ENCODE measurements around the gene RNF220.

DNA sequence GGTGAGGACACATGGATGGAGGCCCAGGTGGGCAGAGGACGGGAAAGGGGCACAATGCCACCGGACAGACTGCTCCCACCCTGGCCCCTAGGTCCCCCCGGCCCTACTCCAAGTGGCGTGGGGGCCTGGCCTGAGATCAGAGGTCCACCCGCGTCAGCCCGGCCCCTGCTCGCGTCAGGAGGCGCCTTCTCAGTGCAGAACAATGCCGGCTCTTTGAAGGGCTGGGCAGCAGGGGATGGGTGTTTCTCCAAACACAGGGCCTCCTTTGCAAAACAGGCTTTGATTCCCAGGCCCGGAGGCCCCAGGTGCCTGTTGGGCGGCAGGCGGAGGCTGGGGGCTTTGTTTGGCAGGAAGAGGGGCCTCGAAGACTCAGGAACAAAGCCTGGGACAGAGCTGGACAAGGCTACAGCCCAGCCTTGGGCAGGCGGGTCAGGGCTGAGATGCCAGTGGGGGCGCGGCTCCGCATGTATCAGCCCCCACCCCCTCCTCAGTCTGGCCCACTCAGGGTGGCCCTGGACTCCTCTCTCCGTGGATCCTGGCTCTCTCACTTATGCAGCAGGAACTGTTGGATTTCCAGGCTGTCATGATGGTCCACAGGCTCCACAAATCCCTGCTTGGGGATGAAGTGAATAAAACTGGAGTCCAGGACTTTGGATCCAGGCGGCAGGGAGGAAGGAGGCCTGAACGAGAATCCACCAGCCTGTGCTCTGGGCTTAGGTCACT is 77.4 kb upstream of the SLC2A1 start:
- PRO-cap, 2 experiments: no peak in any of the 2 experiments

DNA sequence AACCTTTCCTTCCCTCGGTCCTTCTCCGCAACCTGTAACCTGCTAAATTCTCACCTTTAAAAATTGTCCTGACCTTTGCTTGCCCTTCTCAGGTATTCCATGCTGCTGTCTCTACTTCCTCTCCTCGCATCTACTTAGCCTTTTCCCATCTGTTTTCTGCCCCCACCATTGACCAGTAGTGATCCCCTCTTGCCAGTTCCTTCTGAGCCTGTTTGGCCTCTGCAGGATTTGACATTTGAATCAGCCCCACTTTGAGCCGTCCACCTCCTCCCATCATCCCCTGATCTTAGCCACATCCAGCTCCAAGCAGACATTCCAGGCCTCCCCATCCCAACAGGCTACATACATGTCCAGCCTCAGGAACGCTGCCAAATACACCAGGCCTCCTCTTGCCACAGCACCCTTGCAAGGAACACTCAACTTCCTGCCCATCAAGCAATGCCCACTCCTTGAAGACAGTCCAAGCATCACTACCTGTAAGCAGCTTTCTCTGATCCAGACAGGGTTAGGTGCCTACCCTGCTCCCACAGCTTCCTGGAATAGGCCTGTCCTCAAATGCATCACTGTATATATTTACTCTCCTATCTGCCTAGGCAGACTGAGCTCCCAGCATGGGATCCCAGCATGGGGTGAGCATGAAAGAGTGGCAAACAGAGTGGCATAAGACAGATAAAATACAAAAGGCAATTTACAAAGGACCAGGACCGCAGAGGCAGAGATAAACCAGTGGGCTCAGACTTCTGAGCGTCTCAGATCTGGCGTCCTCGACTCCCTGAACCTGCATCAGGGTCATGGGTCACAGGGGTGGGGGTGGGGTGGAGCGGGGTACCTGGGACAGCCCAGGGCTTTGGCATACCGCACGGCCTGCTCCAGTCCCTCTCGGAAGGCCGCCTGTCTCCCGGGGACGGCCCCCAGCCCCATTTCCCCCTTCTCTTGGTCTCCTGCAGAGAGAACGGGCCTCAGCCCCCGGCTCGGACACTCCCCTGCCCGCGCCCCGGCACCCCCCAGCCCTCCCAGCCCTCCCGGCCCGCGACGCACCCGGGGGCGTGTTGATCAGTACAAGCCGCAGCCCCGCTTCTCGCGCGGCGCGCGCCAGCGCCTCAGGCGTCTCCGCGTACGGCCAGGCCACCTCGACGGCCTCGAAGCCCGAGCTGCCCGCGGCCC is 792 bp downstream of the HYI start:
- PRO-cap, 2 experiments: peak in 2 of 2 experiments; most common plus-strand start position 1,095 of the sequence (in 2); most common minus-strand start position 985 of the sequence (in 1)

- PRO-cap, 2 experiments: no peak in any of the 2 experiments
Observed at GRCh38 chr1:43529214-43529503, 1.5 kb upstream of the PTPRF start.

DNA sequence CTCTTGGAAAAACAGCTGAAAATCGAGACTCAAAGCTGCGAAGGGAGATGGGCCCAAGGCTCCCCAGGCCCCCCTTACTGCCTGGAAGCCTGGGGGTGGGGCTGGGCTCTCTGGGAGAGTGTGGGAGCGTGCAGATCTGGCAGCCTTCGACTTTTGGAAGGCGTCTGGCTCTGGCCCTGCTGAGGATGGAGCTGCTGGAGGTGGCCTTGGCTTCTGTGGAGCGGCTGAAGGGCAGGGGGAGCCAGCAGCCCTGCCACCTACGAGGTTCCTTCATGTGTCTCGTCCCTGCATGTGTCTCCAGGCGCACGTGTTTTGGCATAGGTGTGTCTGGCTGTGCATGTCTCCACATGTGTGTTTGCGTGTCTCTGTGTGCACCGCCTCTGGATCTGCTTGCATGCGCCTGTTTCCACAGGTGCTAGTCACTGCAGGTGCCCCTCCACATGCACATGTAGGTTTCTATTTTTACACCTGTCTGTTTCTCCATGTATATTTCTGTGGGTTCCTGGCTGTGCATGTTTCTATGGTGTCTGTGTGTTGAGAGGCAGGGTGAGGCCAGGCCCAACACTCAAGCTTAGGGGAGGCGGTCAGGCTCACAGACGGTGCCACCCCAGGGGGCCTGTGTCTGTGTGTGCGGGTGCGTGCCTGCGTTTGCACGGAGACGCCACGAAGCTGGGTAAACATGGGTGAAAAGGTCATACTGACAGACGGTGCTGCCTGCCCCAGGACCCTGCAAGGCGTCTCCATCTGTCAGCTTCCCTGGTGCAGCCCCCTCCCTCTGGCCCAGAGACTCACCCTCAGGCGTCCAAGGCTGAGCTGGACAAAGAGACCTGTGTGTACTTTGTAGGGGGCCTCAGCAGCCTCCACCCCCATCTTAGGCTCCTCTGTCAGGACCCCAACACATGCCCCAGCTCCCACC is 33.7 kb downstream of the PTPRF start:
- PRO-cap, 2 experiments: no peak in any of the 2 experiments

GRCh38 chr1:43578275-43578651 is 47.6 kb downstream of the PTPRF start:
- PRO-cap, 2 experiments: no peak in any of the 2 experiments

GRCh38 chr1:43667730-43668009 is 17.7 kb downstream of the KDM4A start:
- PRO-cap, 2 experiments: no peak in any of the 2 experiments

GRCh38 chr1:43832402-43832735 is 101.2 kb upstream of the ARTN start:
- PRO-cap, 2 experiments: no peak in any of the 2 experiments

DNA sequence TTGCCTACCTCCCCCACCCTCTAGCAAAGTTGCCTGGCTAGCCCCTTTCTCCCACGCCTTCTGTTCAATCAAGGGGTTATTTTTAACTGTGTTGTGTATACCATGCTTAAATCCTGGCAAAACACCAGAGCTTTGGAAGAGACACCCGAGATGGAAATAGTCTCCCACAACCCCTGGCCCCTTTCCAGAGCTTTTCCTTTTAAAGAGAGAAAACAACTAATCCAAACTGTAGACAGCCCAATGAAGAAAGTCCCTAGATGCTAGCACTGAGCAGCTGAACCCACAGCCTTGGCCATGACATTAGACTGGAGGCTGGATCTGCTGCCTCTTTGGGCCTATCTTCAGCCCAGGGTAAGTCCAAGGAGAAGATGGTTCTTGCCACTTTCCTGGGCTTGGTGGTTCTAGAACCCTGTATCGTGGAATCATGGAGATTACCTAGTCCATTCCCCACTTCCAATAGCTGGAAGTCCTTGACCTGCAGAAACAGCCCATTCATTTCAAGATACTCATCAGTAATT is 64.8 kb upstream of the ARTN start:
- PRO-cap, 2 experiments: peak in 1 of 2 experiments; most common minus-strand start position 70 of the sequence (in 1)

DNA sequence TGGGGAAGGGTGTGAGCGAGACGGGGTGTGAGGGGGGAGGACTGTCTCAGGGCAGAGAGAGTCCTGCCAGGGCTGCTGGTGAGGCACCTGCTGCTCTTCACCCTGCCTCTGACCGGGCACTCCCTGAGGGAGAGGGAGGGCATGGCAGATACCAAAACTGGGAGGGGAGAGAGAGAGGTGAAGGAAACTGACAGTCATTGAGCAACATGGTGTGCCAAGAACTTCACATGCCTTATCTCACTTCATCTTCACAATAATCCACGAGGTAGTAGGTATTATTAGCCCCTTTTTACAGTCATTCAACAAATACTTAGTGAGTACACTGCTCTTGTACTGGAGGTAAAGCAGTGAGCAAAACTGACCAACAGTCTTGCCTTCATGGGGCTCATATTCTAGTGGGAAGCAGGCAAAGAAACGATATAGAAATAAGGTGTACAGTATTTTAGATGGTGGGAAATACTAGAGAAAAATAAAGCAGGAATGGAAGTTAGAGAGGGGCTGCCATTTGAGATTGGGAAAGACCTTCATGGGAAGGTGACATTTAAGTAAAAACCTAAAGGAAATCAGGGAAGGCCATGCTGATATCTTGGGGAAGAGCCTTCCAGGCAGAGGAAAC is 61.2 kb upstream of the ARTN start:
- PRO-cap, 2 experiments: no peak in any of the 2 experiments

DNA sequence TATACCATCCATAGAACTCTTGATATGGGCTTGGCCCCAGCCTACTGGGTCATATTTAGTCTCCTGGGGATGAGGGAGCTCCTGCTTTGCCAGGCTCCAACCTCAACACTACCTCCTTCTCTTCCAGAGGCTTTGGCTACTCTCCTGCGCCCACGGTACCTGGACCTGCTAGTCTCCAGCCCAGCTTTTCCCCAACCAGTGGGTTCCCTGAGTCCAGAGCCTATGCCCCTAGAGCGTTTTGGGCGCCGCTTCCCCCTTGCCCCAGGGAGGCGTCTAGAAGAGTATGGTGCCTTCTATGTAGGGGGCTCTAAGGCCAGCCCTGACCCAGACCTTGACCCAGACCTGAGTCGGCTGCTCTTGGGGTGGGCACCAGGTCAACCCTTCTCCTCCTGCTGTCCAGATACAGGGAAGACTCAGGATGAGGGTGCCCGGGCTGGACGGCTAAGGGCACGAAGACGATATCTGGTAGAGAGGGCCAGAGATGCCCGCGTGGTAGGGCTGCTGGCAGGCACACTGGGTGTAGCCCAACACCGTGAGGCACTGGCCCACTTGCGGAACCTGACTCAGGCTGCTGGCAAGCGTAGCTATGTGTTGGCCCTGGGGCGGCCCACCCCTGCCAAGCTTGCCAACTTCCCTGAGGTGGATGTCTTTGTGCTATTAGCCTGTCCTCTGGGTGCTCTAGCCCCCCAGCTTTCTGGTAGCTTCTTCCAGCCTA is 1.6 kb downstream of the DPH2 start:
- PRO-cap, 2 experiments: no peak in any of the 2 experiments

DNA sequence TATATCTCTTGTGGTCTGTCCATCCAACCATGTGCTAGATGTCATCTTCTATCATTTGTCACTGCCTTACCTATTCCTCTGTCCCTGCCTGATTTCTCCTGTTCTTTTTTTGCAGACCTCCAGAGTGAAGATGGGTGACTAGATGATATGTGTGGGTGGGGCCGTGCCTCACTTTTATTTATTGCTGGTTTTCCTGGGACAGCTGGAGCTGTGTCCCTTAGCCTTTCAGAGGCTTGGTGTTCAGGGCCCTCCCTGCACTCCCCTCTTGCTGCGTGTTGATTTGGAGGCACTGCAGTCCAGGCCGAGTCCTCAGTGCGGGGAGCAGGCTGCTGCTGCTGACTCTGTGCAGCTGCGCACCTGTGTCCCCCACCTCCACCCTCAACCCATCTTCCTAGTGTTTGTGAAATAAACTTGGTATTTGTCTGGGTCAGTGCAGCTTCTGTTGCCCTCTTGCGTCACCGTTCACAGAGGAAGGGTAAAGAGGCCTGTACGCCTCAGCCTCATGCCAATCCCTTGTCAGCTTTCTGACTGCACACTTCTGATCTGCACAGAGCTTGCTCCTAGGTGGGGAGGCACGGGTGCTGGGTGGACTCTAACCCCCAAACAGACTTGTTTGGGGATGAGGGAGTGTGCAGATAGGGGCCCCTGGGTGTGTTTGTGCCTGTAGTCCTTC is 1.0 kb upstream of the B4GALT2 start:
- PRO-cap, 2 experiments: no peak in any of the 2 experiments

DNA sequence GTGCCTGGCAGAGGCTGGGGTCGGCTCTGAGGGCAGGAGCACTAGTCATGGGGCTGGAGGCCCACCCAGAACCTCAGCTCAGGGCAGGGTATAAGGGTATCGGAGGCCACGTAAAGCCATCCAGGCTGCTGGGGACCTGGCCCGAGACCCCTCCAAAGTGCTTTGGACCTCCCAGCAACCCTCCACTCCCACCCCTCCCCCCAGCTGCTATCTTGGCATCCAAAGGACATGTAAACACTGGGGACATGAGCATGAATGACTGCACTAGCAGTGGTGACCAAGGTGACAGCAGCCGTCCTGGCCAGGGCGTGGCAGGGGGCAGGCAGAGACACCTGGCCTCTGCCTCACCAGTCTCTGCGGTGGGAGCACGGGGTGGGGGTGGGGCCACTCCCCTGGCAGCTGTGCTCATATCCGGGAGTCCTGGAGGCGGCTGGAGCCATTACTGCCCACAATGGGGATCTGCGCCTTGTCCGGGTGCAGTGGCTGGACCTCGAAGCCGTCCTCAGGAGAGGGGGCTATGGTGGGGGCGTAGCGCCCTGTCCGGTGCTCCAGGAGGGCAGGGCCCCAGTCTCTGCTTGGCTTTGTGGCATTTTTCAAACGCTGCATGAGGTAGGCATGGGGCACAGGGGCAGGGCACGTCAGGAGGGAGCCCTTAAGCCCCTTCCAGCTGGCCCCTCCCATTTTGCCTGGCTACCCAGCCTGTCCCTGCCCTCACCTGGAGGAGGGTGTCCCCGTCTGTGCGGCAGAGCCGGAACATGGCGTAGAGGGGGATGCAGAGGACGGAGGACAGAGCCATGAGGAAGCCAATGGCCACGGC is 5.9 kb downstream of the CCDC24 start:
- PRO-cap, 2 experiments: no peak in any of the 2 experiments

DNA sequence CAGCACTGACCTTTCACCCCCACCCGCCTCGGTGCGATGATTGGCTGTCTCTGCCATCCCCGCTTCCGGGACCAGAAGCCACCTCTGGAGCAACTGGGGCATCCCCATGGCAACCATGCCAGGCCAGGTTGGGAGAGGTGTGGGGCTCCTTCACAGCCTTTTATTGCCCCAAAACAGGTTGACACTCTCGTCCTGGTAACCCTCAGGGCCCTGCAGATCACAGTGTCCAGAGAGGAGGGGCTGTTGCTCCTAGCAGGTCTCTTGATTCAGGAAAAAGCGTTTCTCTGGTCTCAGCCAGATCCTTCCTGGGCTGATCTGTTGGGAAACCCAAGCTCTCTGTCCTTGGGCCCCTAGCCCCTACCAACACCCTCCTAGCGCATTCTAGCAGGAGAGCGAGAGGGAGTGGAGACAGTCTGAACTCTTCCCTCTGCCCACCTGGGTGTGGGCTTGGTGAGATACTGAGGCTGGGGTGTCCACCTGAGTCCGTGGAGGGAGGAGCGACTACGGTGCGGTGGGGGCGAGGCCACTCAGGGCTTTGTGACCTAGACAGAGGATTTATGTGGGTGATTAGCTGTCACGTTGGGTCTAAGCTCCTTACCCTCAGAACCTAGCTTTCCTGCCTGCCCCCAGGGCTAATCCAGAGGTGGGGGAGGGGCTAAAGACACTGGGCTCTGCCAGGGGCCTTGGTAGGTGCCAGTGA is 12.2 kb upstream of the SLC6A9 start:
- PRO-cap, 2 experiments: no peak in any of the 2 experiments

DNA sequence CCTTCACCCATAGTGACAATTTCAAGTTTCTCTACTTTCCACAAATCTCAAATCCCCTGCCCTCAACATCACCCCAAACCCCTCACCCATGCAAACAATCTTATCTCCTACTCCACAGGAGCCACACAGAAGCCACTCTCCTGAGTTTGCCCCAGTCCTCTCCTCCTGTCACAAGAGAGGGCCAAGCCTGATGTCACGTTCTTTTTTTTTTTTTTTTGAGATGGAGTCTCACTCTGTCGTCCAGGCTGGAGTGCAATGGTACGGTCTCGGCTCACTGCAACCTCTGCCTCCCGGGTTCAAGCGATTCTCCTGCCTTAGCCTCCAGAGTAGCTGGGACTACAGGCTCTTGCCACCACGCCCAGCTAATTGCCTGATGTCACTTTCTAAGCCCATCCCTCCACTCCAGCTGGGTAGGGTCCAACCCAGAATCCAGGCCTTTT is 20.0 kb downstream of the DMAP1 start:
- PRO-cap, 2 experiments: no peak in any of the 2 experiments

- PRO-cap, 2 experiments: no peak in any of the 2 experiments
Observed at GRCh38 chr1:44255269-44256254, 42.3 kb downstream of the DMAP1 start.

DNA sequence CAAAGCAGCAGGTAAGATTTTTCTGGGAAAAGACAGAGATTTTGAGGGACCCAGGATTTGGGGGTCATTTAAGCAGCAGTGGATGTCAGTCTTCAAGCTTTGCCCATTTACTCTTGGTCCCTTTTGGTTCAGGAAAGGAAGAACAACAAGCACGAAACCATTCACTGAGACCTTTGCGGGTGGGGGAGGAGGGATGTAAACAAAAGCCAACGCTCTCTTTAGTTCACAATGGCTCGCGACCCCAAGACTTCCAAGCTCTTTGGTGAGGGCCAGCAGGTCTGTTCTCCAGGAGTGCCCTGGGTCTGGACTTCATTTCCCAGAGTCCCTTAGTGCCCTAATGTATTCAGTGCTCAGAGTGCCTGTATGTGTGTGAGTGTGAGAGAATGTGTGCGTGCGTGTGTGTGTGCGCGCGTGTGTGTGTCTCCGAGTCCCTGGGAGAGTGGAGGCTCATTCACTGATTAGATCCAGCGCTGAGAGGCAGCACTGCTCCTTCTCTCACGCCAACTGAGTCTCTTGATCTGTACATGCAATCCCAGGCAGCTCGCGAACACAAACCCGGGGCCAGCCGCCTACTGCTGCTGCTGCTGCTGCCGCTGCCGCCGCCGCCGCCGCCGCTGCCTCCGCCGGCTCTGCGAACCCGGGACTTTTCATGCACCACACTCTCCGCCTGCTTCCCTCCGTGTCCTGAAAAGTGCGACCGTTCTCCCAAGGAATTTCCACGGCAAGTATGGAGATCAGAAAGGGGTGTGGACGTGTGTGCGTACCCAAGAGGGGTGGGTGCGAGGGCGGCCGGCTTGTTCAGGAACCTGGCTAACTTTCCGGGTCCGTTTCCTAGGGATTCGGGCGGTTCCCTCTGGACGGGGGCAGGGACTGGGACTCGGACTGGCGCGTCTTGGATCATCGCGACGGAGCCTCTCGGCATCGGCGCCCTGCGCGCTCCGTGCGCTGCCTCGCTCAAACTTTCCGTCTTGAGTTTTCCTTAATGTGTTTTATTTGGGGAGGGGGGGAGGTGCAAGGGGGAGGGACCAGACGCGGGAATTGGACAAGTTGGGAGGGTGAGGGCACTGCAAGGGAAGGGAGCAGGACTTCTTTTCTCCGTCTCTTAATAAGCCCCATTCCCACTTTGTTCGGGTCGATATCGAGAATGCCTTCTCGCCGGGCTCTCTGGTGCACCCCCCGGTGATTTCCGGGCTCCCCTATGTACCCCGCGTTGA is at the start of gene RNF220:
RNF220 (plus strand) TSS at position 450 of the 1,214 bp plus-strand sequence.
- PRO-cap, 2 experiments: peak in 2 of 2 experiments; most common plus-strand start position 450 of the sequence (in 2); most common minus-strand start position 729 of the sequence (in 1)

DNA sequence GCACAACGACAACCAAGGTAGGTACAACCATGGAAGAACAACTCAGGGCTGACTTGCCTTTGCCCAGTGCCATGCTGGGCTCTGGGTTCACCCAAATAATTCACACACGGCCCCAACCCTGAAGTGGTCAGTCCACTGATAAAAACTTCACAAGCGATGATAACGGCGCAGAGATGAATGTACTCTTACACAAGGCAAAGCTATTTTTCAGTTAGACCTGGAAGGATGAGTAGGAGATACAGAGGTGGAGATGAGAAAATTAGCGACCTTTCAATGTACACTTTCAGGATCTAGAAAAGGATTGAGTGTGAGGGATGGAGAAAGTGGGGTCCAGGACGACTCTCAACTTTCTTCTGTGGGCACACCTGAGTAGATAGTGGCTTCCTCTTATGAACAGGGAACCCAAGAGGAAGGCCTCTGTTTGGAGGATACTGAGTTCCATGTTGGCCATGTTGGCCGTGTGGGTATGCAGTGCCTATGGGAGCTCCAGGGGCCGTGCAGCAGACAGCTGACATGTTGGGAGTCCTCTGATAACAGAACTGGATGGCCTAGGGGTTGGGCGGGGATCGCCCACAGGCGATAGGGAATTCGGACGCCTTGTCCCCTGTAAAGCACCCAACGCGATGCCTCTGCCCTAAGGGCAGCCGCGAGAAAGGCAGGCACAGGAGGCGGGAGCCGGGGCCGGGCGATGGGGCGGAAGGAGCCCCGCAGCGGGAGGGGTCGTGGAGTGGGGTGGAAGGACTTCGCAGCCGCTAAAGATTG is 43.0 kb downstream of the TMEM53 start:
- PRO-cap, 2 experiments: no peak in any of the 2 experiments

- PRO-cap, 2 experiments: no peak in any of the 2 experiments
Observed at GRCh38 chr1:44635698-44636334, 38.5 kb downstream of the TMEM53 start.

- PRO-cap, 2 experiments: peak in 1 of 2 experiments; most common plus-strand start chr1:44650740 (in 1); most common minus-strand start chr1:44650580 (in 1)
Observed at GRCh38 chr1:44650210-44651750, 23.5 kb downstream of the TMEM53 start.

- PRO-cap, 2 experiments: peak in 2 of 2 experiments; most common plus-strand start chr1:44784342 (in 1); most common minus-strand start chr1:44784251 (in 2)
Observed at GRCh38 chr1:44783649-44784777, 4.0 kb downstream of the BEST4 start.